Measurements from ENCODE around the gene SUCO.

DNA sequence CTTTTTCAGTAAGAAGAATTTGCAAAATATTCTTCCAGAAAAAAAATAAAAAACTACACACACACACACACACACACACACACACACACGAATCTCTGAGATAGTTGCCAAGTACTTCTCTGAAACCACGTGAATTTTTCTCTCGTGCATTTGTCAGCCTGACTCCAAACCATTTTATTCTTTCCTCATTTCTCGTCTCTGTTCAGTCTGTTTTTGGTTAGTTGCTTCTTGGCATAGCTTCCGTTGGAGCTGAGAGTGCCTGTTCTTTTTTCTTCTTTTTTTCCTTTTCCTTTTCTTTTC is 55.0 kb downstream of the GORAB start:
- RRBS: no CpG with 5 or more reads among the region's 5 CpGs

DNA sequence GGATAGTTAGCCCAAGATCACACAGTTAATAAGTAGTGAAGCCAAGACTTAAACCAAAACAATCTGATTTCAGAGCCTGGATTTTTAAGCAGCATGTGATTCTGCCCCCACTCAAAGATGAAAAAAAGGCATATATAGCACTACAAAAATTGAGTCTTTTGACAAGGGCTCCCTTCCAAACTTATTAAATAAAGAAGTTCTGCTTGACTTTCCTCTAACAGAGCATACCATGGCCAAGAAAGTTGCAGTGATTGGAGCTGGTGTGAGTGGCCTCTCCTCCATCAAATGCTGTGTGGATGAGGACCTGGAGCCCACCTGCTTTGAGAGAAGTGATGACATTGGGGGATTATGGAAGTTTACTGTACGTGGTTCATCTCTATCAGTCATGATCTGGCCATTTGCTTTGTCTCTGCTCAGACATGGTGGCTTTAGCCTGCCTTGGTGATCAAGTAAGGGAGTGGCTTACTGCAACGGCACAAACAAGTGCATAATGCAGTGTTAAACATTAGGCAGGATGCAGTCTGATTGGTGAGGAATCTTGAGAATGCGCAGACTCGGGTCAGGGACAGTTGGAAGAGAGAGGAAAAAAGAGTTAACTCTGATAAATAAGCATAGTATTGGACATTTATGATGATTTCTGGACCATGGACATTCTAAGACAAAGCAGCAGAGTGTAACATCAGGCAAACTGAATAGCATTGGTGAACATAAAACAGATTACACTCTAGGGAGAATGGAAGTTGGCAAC is 5.8 kb downstream of the FMO4 start:
- RRBS: no CpG with 5 or more reads among the region's 4 CpGs

GRCh38 chr1:171484497-171484847 is 858 bp upstream of the PRRC2C start:
- RRBS: no CpG with 5 or more reads among the region's 2 CpGs

GRCh38 chr1:171487887-171488322 is 2.6 kb downstream of the PRRC2C start:
- RRBS: no CpG with 5 or more reads among the region's 3 CpGs

DNA sequence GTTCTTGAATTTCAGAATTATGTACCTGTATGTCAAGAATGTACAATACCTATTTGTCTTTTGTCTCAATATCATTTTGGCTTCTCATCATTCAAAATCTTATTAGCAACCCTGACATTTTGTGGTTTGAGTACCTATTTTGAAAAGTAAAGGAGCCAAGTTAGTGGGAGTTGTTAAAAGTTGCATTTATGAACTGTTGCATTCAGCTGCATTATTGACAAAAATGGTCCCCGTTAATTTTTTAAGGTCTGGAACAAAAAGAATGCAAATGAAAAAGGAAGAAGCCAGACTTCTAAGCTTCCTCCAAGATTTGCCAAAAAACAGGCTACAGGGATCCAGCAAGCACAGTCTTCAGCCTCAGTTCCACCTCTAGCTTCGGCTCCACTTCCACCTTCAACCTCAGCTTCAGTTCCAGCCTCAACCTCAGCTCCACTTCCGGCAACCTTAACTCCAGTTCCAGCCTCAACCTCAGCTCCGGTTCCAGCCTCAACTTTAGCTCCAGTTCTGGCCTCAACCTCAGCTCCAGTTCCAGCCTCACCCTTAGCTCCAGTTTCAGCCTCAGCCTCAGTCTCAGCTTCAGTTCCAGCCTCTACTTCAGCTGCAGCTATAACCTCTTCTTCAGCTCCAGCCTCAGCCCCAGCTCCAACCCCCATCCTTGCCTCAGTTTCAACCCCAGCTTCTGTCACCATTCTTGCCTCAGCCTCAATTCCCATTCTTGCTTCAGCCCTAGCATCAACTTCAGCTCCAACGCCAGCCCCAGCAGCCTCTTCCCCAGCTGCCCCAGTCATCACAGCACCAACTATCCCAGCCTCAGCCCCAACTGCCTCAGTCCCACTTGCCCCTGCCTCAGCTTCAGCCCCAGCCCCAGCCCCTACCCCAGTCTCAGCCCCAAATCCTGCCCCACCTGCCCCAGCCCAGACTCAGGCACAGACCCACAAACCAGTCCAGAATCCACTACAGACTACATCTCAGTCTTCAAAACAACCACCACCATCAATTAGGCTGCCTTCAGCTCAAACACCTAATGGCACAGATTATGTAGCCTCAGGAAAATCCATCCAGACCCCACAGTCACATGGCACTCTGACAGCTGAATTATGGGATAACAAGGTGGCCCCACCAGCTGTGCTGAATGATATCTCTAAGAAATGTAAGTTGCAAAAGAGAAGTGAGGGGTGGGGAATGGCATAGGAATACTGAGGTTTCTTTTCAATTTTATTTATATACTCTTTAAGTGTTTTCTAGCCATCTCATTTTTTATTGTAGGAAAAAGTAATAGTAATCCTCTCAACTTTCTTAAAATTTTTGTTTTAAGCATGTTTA is 64.6 kb upstream of the MYOCOS start:
- RRBS: no CpG with 5 or more reads among the region's 5 CpGs

- RRBS: no CpG with 5 or more reads among the region's 2 CpGs
Measured at GRCh38 chr1:171595928-171596996, 25.8 kb upstream of the MYOCOS start.

- RRBS: no CpG with 5 or more reads among the region's 13 CpGs
Measured at GRCh38 chr1:171600819-171601232, 21.2 kb upstream of the MYOCOS start.

- RRBS: 6% methylated on average over 5 of the region's 11 CpGs
Measured at GRCh38 chr1:171741223-171741689, 609 bp downstream of the VAMP4 start.

DNA sequence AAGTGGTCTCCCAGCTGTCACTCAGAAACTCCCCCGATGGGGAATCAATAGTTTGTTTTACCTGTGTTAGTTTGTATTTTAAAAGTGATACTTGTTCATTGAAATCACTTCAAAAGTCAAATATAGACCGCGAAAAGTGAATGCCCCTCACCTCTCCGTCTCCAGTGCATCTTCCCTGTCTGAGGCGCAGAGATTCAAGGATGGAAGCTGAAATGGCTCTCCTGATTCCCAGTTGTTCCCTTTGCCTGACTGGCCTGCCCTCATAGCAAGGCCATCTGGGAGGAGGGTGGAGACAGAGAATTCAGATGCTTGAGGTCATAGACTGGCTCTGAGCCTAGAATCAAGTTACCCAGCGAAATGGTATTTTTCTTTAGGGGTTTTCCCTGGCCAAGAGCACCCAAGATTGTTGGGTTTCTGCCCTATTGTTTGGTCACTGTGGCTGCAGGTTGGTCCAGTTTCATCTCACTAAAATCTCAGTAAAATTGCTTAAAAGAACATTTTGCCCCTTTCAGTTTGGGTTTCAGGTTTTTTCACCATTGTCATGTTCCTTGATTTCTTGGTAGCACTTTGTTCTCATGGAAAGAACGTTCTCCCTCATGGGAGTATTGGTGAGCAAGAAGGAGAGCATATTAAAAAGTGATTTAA is 7.2 kb downstream of the METTL13 start:
- RRBS: no CpG with 5 or more reads among the region's 7 CpGs

DNA sequence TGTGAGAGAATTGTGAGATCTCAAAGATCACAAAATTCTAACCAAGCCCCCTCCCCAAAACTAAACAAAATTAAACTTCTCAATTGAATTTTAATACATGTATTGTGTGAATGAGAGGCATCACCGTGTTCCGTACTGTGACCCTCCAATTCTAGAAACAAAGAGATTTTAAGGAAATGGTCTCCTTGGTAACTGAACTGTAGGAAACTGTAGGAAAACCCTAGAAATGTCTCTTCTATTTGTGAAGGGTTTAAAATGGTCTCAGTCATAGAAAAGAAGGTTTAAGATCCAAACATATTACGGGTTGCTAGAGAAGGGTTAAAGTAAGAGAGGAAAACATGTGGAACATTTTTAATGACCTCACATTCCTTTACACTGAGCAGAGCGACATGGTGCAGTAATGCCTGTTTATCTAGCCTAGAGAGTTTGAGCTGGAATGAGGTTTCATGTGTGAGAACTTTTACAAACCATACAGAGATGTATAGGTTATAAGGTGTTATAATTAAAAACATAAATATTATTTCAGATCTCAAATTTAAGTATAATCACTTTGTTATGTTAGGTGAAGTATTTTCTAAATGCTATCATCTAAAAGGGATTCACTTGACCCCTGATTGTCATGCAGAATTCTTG is 37.0 kb upstream of the C1orf105 start:
- RRBS: no CpG with 5 or more reads among the region's 4 CpGs

DNA sequence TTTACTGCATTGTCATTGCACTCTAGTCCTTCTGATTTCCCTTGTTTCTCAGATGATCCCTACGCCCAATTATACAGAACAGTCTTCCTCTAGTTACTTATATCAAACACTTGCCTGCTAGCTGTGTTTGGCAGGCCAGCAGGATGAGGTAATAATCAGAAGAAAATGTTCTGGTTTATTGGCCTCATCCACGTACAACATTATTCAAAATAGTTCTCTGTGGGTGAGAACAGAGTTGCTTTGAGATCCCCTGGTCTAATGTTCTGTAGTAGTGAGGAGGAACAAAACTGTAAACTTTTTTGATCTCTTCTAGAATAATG is 22.3 kb upstream of the C1orf105 start:
- RRBS: no CpG with 5 or more reads among the region's 2 CpGs

- RRBS: no CpG with 5 or more reads among the region's 10 CpGs
Measured at GRCh38 chr1:172449910-172450462, 6.1 kb upstream of the PIGC start.

DNA sequence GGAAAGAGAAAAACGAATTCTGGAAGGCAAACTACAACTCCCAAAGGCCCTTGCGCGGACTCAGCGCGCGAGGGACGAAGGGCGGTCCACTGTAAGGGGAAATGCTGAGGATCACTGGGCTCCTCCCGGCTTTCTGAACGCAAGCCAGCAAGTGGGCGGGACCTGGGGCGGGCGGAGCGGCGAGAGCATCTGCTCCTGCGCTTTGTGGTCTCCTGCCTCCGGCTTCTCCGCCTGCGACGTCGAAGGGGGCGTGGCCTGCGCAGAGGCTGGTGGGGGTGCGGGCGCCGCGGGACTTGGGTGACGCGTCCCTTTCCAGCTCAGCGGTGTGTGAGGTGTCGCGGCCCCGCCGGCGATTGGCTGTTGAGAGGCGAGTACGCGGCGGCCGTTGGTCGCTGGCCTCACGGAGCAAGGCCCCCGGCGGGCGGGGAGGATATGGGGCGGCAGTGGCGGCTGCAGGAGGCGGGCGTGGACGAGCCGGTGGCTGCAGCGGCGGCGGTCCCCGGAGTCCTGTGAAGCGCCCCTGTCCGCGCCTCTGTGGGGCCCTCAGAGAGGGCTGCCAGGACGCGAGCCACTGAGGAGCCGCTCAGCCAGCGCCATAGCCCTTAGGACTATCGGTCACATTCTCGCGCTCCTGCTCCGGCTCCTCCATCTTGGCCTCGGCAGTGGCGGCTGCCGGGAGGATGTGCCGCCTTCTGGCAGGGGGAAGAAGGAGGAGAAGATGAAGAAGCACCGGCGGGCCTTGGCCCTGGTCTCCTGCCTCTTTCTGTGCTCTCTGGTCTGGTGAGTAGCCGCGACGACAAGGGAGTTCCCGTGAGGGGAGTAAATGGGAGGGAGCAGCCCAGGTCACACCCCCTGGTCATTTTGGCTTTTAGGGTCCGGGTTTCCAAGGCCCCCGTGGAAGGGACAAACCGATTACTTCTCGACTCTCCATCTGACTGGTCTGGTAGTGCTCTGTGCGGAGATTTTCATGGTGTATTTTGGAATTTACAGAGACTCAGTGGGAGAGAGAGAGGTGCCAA is at the start of gene SUCO:
SUCO (plus strand) TSS at position 433 of the 1,019 bp plus-strand sequence.
- RRBS: 4% methylated on average over 28 of the region's 81 CpGs

DNA sequence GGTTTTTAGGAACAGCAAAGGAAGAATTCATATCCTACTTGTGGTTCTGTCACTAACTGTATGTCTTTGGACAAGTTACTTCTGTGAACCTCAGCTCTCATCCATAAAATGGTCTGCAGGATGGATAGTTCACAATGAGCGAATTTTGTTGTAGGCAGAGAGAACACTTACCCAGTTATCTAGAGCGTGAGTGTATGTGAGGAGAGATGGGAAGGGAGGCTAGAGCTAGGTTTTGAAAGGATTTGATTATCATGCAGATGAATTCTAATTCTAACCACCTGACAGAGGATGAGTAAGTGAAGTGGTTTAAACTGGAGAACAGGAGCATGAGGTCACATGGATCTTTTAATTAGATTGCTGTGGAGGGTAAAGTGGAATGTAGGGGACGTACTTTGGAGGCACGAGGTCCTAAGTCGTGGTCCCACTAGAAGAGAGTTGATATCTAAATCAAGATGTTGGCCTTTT is 4.9 kb downstream of the SUCO start:
- RRBS: no CpG with 5 or more reads among the region's 5 CpGs

GRCh38 chr1:172544648-172545720 is 12.0 kb downstream of the SUCO start:
- RRBS: no CpG with 5 or more reads among the region's 3 CpGs

DNA sequence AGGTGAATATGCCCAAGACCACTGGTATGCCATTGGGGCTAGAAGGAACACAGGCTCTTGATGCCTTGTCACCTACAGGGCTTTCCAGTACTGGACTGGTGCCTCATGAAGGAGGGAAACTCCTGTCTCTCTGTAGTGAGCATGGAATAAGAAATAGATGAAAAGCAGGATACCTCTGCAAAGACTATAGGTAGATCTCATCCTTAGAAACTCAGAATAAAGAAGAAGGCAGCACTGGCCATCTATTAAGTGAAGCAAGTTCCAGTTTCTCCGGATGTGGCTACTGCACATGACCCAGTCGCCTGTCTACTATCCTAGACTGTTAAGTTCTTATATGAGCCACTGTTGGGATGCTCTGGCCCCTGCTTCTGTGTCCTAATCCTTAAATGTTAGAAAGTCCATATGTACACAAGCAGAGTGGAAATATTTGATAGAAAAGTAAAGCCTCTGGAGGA is 2.1 kb downstream of the FASLG start:
- RRBS: no CpG with 5 or more reads among the region's 2 CpGs

GRCh38 chr1:172699249-172699748 is 40.4 kb downstream of the FASLG start:
- RRBS: 76% methylated on average over 1 of the region's 3 CpGs

DNA sequence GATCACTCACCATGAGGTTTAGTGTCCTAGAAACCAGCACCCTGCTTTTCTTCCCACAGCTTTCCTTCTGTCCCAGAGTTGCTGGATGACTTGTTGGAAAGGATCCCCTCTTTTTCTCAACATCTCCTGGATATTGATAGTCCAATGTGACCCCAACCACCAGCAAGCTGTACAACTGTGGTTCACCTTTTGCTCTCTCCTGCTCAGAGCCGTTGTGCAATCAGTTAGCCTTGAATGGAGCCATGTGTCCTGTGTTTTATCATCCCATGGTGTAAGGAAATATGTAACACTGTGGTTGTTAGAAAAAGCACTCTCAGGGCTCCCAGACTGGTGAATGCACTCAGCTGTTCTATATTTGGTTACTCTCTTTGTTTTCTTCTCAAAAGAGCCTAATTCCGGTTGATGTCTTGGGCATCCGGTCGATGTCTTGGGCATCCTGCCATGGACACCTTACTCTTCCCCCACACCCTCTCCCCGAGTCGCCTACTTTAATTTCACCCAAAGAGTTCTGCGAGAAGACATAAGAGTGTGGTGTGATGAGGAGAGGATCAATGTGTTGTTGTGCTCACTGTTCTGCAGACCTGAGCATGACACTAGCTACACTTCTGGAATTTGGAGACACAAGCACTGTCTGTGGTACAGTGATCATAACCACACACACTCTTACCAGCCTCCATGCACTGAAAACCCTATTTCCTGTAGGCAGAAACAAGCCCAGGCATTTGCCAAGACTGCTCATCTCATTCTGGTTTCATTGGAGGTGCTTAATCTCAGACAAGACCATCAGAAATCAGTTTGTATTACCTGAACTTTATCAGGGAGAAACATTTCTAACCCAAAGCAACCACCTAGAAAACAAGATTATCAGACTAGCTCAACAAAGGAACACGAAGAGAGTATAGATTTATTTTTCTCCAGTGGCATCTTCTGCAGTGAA is 1.6 kb downstream of the TNFSF4 start:
- RRBS: no CpG with 5 or more reads among the region's 8 CpGs

- RRBS: no CpG with 5 or more reads among the region's 16 CpGs
Measured at GRCh38 chr1:173406418-173407303, 70.5 kb upstream of the PRDX6 start.

DNA sequence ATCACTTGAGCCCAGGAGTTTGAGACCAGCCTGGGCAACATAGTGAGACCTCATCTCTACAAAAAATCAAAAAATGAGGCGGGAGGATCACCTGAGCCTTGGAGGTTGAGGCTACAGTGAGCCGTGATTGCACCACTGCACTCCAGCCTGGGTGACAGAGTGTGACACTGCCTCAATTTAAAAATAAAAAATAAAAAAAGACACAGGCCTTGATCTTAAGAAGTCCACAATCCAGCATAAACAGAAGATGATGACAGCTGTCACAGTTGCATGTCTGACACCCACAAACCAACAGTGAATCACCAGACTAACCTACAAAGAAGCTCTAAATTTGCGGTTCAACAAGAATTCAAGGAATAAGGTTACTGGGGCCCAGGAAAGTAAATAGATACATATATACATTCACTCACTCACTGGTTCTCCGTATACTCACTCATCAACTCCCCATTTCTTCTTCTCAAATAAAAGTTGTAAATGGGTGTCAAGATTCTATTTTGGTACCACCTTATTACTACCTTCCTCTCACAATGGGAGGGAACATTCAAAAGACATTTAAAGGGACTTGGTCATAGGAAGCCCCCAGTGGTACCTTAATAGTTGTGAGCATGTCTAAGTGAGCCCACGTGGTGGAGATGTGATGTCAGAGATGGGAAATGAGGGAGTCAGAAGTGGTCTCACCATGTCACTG is 66.9 kb upstream of the PRDX6 start:
- RRBS: no CpG with 5 or more reads among the region's 5 CpGs

Measured in islet of Langerhans (tissue), 1 donor.